Renal cortical epithelial cell (primary cell): ENCODE results near the genes HMGN1, B3GALT5 and BACE2.

DNA sequence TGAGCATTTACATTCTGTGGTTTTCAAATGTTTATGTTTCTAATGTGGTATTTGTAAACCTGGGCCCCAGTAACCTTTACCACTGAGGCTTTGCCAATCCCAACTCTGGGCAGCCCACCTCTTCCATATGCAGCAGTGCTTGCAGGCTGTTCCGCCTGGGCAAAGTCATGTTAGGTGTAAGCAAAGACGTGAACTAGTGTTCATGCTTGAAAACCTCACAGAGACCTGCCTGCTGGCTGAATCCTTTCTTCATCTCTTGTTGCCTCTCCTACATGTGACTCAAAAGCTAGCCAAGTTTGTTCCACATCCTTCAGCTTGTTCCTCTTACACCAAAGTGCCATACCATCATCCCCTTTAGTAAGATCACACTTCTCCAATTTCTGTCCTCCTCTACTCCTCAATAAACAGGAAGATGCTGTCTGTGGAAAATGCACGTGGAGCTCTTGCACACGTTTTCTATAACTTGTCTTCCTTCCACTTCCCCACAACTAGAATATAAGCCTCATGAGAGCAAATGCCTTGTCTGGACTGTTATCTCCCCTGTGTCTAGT, 17.3 kb downstream of the KCNJ15 start:
- RRBS: no CpG with 5 or more reads among the region's 4 CpGs

DNA sequence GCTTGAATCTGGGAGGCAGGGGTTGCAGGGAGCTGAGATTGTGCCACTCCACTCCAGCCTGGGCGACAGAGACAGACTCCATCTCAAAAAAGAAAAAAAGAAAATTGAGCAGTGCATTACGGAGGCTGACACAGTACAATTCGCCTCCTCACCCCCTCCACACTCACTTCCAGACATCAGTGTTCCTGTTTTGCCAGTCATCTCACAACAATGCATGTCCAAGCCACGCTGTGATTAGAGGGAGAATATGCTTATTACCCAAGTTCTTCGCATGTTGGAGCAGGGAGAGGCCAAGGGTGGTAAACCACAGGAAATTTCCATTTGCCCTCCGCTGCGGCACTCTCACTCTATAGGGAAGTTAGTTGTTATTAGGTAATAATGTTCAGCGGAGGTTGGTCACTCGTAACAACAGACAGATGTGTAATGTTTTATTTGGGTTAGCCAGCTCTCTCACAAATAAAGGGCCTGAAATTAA, 32.9 kb downstream of the KCNJ15 start:
- RRBS: no CpG with 5 or more reads among the region's 9 CpGs

DNA sequence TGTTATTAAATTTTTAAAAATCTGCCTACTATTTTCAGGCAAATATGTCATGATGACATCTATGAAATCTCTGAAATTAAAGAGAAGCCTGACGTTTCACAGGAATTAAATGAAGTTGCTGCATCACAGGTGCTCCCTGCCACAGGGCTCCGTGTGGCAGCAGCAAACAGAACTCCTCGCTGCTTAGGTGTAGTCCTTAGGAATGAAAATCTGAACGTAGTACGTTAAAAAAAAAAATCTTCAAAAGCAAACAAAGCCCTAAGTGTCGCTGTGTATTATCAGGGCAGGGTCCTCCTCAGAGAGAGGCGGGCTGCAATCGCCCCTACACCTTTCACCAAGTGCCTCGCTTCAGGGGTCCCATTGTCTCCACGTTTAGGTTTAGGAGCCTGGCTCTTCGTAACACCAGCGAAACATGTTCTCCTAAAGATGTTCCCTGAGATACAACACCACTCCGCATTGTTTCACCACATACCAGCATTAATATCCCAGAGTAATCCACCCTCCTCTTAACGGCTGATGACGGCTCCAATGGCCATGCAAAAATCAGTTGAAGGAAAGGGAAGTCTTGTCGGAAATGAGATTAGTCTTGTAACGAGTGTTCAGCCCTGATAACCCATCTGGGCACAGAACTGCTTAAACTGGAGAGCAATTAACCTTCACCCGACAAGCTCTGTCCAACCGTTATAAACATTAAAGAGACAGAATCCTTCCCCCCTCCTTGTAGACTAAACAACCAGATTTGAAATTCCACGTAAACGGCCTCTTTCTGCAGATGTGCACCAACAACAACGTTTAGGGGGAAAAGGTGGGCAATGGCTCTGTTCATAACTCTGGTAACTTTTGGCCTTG, 22.1 kb downstream of the ERG start:
- RRBS: no CpG with 5 or more reads among the region's 22 CpGs

GRCh38 chr21:38735541-38735769, 70.3 kb upstream of the ETS2 start:
- RRBS: no CpG with 5 or more reads among the region's 4 CpGs

- RRBS: no CpG with 5 or more reads among the region's 1 CpG
Measured at GRCh38 chr21:38741484-38741890, 64.2 kb upstream of the ETS2 start.

GRCh38 chr21:38848029-38848535, 42.4 kb downstream of the ETS2 start:
- RRBS: 97% methylated on average over 3 of the region's 6 CpGs

DNA sequence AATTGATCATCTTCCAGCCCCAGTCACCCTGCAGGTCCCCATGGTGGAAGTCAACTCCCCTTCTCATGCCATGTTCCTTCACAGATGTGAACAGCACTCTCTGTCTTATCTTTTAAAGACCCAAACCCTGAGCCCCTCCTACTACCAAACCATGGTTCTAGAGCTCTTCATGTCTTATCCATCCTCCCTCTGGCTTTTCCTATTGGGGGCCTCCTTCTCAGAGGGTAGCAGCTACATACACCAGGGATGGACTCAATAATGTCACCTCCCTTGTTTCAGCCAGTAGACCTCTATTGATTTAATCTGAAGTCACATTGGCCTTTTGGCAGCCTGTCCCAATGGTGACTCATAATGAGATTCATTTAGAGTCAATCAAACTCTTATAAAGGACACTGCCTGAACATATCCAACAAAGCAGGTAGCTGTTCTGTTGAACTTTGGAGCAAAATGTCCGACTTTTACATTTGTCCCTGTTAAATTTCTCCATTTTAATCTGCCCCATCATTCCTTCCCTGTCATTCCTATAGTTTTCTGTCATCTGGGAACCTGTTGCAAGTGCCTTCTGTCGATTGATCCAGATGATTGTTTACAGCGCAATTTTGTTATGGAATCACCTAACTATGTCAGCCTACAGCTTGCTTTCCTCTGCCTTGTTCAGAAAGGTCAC, 105.8 kb downstream of the ETS2 start:
- RRBS: no CpG with 5 or more reads among the region's 3 CpGs

DNA sequence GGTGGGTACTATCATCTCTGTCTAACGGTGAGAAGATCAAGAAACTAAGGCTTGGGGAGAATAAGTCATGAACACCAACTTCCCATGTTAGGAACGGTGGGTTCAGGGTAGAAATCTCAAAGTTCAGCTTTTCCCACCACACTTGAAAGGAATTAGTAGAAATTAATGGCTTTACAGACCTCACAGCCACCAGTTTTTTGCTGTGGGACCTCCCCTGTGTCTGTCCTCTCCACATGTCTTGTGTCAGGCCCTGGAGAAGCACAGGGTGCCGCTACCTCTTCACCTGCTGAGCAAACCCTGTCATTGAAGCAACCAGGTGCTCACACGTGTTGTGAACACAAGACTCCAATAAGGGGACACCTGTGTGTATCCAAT, 148.6 kb downstream of the ETS2 start:
- RRBS: no CpG with 5 or more reads among the region's 4 CpGs

DNA sequence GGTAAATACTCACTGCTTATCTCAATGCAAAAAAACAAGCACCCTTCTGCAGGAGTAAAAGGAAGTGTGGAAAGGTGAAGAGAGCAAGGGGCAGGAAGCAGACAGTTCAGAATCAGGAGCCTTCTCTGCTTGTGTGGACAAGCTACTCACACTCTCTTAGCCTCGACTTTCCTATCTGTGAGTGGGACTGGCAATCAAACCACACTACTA, 149.0 kb downstream of the ETS2 start:
- RRBS: no CpG with 5 or more reads among the region's 1 CpG

- RRBS: no CpG with 5 or more reads among the region's 6 CpGs
Measured at GRCh38 chr21:38997141-38997773, 186.0 kb downstream of the PSMG1 start.

DNA sequence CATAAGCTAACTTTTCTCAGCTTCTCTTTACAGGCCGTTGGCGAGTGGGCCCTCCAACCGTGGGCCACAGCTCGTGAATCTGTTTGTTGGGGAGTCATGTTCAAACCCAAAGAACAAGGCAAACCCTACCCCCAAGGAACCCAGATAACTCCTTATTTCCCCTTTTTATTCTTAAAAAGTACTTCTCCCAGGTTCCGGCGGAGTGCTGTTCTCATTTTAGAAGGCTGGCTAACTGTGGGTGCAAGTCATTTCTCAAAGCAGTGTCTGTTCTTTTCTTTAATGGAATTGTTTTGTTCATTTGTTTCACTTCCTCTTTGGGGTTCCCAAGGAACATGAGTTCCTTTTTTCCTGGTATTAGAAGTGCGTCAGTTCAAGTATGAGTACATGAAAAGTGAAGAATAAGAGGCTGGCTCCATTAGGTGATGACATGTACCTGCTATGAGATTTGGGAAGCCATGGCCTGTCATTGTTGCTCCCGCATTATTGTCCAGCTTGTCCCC, 88.9 kb downstream of the PSMG1 start:
- RRBS: no CpG with 5 or more reads among the region's 8 CpGs

DNA sequence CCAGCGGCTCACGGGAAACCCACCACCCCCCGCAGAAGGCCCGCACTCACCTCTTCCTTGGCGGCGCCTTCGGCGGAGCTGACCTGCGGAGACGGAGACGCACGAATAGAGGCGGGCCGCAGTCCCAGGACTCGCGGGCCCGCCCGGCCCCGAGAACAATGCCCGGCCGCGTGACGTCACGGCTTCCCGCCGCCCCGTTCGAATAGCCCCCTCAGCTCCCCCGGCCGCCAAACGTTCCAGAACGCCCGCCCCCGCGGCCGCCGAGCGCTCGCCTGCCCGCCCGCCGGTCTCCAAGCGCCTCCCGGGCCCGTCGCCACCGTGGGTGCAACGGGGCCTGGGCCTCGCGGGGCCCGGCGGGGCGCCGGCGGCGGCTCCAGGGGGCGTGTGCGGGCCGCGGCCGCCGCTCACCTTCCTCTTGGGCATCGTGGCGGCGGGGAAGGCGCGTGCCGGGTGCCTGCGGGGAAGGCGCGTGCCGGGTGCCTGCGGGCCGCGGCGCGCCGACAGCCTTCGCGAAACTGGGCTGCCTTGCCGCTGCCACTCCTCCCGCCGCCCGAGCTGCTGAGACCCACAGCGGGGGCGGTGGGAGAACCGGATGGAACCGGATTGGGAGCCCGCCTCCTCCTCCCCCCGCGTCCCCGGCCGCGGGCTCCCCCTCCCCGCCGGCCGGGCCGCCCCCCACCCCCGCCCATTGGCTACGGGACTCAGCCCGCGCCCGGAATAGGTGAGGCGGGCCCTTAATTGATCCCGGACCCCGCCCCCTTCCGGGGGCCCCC, at the start of gene HMGN1:
Gene HMGN1 (minus strand): TSS at position 594 of the 773 bp plus-strand sequence.
- RRBS: 1% methylated on average over 45 of the region's 107 CpGs

DNA sequence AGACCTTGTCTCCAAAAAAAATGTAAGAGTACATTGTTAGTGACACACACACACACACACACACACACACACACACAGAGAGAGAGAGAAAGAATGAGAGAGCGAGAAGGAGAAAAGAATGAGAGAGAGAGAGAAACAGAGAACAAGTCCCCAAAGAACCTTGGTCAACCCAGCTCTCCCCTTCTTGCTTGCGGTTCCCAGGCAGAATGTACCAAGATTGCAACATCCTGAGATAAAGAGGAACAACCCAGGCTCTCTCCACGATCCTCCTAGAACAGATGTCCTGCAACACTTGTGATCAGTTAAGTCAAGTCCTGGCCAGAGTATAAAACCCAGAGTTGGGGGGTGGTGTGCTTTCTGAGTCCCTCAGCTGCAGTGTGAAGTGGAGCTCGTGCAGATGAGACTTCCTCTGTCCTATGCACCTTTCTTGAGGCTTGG, 9.7 kb upstream of the GET1 start:
- RRBS: no CpG with 5 or more reads among the region's 4 CpGs

DNA sequence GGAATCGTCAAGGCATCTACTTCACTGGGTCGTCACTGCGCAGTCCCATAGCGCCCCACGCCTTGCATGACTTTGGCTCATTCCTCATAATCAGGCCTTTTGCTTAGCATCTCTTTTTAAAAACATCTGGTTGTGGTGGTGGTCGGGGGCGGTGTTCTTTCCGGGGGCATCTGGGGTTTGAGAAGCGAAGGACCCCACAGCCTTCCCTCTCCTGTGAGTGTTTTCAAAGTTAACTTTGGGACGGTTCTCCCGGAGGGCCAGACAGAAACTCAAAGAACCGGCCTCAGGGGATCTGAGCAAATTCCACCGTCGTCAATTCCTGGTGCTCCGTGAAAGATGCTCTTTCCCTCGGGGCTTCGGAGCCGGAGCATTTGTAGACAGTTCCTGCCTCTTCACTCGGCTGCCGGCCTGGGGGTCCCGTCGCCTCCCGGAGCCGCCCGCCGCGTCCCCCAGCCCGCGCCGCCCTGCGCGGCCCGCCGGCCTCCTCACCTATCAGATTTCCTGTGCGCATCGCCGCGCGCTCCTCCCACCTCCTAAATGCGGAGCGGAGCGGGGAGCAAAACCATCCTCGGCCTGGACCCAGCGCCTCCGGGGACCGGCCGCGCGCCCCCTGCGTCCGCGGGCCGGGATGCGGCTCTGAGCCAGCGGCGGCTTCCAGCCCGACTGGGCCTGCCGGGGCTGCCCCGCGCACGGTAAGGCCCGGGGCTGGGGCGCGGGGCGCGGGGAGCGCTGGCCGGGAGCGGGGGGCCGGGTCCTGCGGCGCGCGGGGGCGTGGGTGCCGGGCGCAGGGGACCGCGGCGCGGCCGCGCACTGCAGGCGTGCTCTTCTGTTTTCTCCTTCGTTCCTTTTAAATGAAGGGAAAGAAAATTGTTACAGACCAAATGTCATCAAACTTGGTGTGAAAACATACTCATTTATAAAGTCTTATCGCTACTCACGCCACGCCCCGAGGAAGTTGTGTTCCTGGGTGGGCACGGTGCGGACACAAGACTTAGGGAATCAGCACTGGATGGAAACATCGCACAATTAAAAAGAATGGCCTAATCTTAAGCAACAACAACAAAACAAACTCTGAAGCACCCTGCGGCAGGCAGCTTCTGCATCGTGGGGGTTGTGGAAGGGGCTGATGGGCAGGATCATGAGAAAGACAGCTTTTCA, at the start of gene B3GALT5:
Gene B3GALT5 (plus strand): TSS at position 565 of the 1,158 bp plus-strand sequence.
- RRBS: 2% methylated on average over 29 of the region's 94 CpGs

GRCh38 chr21:39656809-39657585, 44.3 kb downstream of the B3GALT5 start:
- RRBS: no CpG with 5 or more reads among the region's 6 CpGs

GRCh38 chr21:40684777-40685270, 162.1 kb downstream of the DSCAM start:
- RRBS: no CpG with 5 or more reads among the region's 2 CpGs

- RRBS: no CpG with 5 or more reads among the region's 22 CpGs
Measured at GRCh38 chr21:40841882-40842304, 5.1 kb downstream of the DSCAM start.

DNA sequence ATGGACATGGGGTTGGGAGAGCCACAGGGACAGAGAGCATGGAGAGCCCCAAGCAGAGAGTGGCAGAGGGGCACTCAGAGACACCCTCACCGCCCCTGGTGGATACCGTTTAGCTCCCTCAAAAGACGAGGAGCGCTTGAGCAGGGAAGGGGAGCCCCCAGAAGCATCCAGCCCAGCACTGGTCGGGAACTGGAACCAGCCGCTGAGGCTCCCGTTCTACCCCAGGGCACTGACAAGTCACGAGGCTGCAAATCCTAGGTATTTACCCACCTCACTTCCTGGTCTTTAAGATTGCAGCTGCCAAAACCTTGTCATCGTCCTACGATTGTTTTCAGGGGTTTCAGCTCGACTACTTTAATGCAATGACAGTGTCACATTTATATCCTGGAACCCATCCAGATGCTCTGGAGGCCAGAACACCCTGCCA, 20.9 kb upstream of the BACE2 start:
- RRBS: no CpG with 5 or more reads among the region's 11 CpGs

GRCh38 chr21:41156361-41156681, 11.6 kb upstream of the BACE2 start:
- RRBS: no CpG with 5 or more reads among the region's 3 CpGs

- RRBS: 2% methylated on average over 38 of the region's 110 CpGs
Measured at GRCh38 chr21:41167241-41168293, at the start of gene BACE2. Gene BACE2, plus strand, starts transcription at chr21:41168160.